Pericardium fibroblast (primary cell): ENCODE measurements around the gene CYP8B1.

GRCh38 chr3:42634371-42635021, 19.0 kb upstream of the ZBTB47 start:
- RAMPAGE, long total RNA = no peak

- RAMPAGE, long total RNA = no peak
Measured at GRCh38 chr3:42667663-42668734, 14.5 kb downstream of the ZBTB47 start.

DNA sequence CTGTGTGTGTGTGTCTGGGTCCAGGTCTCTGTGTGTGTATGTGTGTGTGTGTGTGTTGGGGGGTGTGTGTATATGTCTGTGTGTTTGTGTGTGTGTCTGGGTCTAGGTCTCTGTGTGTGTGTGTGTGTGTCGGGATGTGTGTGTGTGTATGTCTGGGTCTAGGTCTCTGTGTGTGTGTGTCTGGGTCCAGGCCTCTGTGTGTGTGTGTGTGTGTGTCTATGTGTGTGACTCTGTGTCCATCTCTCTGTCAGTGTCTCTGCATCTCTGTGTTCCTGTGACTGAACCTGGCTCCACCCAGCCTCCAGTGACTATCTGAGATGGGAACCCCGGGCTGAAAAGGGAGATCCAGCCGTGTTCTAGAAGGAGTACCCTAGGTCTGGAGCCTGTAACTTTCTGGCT, 2.3 kb downstream of the HHATL start:
- RAMPAGE, long total RNA = no peak

DNA sequence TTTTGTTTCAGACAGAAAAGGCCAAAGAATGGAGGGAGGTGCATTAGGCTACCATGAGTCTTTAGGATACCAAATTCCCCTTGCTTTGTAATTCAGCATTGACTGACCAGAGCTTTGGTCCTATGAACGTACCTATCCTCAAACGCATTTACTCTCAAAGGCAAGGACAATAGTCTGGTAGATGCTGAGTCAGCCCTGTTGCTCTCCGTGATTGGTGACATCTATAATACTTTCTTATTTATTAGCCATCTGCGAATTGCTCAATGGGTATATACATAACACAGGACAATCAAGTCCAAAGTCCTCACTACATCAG, 17.1 kb downstream of the CCDC13 start:
- RAMPAGE, long total RNA = no peak

DNA sequence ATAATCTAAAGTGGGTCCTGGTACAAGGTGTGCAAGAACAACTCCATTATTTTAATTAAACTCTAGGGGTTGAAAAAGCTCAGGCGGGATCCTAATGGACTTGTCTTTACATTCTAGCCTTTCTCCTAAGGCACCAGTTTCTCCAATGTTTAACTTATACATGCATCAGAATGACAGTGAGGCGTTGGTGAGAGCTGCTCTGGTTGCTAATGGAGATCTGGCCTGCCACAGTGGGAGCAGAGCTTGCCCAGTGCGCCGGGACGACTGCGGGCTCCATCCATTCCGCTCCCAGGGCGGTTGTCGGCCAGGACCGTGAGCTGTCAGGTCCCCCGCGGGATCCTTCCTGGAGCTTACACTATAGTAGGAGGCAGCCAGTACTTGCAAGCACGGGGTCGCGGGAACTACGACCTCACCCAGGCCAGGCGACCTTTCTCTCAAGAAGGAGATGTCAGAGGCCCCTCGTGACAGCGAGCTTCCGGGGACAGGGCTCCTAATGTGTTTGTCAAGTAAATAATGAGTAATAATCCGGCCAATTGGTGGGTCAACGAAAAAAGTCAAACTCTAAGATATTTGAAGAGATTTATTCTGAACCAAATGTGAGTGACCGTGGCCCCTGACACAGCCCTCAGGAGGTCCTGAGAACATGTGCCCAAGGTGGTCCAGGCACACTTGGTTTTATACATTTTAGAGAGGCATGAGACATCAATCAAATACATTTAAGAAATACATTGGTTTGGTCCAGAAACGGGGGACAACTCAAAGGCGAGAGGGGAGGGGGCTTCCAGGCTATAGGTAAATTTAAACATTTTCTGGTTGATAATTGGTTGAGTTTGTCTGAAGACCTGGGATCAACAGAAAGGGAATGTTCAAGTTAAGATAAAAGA, 1.1 kb upstream of the HIGD1A start:
- RAMPAGE, long total RNA = no peak

DNA sequence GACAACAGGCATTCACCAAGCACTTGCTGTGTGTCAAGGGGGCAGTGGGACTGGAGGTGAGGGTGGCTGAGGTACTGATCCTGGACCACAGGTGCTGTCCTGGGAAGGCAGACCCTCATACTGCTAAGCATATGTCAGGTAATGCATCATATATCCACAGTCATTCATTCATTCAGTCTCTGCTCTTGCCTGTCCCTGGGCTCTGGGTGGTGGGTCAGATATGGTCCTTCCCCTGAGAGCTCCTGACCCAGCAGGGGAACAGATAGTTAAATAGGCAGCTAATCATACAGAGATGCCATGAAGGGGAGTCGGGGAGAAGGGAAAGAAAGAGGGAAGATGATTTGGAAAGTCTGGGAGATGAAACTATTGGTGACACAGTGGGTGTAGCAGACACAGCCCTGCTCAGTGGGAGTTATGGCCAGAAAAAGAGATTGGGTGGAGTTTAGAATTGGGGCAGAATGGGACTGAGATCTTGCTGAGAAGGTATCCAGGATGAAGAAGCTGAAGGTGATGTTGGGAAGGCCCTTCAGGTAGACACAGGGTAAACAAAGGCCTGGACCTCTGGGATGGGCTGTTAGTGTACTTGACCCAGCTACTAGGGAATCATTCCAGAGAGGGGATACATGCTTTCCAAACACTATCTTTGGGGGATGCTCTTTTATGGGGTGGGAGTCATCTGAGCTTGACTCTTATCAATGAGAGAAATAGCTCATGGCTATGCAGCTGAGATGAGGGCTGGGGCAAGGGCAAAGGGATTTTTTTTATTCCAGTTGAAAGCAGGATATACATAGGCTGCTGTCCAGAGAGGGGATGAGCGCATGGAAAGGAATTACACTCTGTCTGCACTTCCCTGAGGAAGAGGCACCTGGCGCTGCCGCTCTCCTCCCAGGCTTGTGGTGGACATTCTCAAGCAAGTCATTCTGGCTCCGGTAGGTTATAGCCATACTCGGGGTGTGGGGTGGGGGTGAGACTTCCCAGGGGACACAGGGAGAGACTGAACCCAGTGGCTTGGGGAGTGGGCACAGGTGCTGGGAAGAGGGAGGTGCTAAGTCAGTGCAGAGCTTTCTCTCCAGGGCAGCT, 24.8 kb downstream of the CYP8B1 start:
- RAMPAGE, long total RNA = no peak

DNA sequence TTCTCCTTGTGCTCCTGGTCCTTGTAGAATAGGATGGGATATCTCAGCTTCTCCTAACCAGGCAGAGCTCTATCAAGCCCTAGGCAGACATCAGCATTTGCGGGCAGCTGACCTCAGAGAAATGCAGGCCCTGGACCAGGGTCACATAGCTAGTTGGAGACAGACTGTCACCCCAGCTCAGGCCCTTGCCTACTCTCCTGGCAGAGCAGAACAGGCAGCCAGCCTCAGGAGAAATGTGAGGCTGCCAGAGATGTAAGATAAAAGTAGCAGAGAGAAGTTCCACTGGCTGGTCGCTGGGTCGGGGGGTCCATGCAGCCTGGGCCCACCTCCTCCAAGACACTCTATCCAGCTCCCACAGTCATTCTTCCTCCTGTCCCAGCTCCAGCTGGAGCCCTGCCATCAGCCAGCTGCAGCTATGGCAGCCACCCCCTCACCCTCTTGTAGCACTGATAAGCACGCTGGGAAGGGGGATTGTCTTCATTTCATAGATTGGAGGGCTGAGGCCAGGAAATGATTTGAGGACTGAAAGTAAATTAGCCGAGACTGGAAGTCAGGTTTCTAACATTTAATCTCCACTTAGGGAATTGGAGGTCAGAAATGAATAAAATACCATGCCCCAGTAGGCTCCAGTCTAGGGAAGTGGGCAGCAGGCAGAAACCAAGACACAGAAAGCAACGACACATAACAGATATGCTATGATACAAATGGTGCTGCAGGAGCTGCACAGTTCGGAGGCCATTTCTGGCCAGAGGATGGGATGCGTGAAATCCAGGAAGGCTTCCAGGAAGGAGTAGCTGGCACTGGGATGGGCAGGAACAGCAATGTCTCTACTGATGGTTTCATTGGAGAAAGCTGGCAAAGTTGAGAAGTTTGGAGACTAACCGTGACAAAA, 3.8 kb downstream of the CYP8B1 start:
- RAMPAGE, long total RNA = no peak

- RAMPAGE, long total RNA = no peak
Measured at GRCh38 chr3:42872592-42873174, 3.0 kb downstream of the CYP8B1 start.

DNA sequence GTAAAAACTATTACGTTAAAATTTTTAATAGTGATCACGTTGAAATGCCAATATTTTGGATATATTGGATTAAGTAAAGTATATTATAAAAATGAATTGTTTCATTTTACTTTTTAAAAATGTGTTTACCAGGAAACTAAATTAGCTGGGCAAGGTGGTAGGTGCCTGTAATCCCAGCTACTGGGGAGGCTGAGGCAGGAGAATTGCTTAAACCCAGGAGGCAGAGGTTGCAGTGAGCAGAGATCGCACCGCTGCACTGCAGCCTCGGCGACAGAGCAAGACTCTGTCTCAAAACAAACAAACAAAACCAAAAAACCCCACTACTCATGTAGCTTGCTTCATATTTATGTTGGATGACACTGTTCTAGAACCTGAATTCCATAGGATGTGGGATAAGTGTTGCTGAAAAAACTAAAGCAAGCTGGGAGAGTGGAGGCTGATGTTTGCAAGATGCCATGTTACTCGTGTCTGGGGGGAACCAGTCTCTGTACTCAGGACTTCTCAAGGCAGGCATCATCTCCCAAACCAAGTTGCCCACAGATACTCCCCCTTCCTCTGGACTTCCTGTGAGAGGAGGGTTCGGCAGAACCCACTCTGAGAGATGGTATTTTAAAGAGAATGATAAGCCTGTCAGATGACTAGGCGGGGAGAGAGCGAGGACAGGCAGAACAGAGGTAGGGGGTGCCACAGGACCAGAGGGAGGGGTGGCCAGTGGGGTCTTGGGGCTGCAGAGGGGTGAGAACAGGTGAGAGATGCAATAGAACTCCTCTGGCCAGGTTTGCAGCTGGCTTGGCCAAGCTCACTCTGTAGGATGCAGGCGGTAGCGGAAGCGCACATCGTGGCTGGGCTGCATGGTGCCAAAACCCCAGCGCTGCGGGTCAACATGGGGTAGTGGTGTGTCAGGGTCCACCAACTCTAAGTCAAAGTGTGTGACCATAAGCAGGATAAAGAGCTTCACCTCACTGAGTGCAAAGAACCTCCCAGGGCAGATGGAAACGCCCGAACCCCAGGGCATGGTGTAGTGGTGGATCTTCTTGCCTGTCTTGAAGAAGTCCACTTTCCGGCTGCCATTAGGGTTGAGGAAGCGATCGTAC, 1.8 kb downstream of the CYP8B1 start:
- RAMPAGE, long total RNA = no peak

DNA sequence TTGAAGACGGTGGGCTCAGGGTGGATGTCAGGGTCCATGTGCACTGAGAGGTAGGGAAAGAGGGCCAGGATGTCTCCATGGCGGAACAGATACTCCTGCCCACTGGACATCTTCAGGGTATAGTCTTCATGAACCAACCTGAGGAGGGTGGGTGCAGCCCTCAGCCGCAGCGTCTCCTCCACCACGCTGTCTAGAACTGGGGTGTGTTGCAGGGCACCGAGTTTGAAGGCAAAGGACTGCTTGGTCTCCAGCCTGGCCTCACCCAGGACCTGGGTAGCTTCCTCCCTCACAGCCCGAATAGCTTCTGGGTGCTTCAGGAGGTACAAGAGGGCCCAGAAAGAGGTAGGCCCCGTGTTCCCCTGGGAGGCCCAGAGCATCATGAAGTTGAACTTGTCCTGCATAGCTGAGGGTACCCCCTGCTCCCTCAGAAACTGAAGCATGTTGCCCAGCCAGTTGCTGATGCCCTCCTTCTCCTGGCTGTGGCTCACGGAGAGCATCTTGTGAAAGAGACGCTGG, 1.0 kb downstream of the CYP8B1 start:
- RAMPAGE, long total RNA = no peak

DNA sequence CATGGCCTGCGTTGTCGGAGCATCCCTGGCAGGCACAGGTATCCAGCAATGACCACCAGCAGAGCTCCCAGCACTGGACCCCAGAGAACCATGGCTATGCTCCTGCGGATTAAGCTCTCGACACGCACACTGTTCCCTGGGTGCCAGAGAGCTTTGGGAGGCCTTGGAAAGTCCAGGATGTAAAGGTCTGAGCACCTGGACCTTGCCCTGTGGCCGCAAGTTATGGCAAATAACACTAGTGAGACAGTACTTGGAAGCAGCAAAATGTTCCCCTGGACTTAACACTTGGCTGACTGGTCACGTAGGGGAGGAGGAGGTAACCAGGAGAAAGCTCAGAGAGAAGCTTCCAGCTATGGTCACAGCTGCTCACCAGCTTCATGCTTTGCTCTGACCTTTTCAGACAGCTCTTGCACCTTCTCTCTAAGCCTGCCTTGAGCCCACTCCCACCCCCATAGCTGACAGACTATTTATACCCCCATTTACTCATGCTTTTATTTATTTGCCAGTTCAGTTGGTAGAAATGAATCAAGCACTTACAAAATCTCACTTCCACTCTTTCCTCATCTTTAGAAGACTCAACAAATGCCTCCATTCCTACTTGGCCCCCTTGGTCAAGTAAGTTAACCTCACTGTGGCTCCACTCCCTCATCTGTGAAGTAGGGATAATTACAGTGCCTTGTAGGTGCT, at the start of gene CYP8B1:
Gene CYP8B1 (minus strand): TSS at position 155 of the 687 bp plus-strand sequence.
- RAMPAGE, long total RNA = no peak

GRCh38 chr3:42982596-42982950, 3.5 kb downstream of the GASK1A start:
- RAMPAGE, long total RNA = no peak

- RAMPAGE, long total RNA = no peak
Measured at GRCh38 chr3:43179579-43180457, 73.9 kb upstream of the POMGNT2 start.

GRCh38 chr3:43213157-43214128, 72.9 kb upstream of the SNRK start:
- RAMPAGE, long total RNA = no peak

- RAMPAGE, long total RNA = no peak
Measured at GRCh38 chr3:43325830-43326263, 39.5 kb downstream of the SNRK start.

- RAMPAGE, long total RNA = no peak
Measured at GRCh38 chr3:43347500-43348318, 61.4 kb downstream of the SNRK start.

GRCh38 chr3:43353846-43354116, 67.4 kb downstream of the SNRK start:
- RAMPAGE, long total RNA = no peak

- RAMPAGE, long total RNA = no peak
Measured at GRCh38 chr3:43736428-43737132, 45.8 kb downstream of the ABHD5 start.

GRCh38 chr3:43755364-43755865, 64.7 kb downstream of the ABHD5 start:
- RAMPAGE, long total RNA = no peak

DNA sequence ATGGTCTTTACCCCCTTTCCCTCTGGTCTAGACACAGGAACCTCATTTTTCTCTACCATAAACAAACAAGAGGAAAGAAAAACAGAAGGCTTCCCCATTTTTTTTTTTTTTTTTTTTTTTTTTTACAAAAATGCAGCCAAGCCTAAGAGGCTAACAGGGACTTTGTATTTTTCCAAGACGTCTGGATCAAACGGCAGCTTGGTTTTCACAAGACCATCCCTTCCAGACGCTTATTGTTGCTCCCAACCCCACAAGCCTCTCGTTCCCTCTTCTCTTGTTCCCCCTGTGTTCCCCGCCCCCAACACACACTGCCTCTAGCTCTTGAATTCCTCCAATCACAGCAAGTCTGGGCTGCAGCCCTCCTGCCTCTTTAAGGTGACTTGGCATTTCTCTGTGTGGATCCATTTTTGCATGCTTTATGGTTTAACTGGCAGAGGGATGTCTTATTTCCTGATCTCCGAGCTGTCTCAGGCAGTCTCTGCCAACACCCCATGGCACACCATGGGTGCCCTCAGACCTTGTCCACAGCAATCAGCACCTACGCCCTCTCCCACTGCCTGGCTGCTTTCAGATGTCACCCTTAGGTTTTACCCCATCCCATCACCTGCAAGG, 182.1 kb downstream of the ABHD5 start:
- RAMPAGE, long total RNA = no peak